ENCODE results near the genes CDKN1C and SLC22A18.

- PRO-cap: no peak
- RAMPAGE, long total RNA, 2 experiments: no peak in any of the 2 experiments
Measured at GRCh38 chr11:2811505-2812161, 73.9 kb downstream of the CDKN1C start.

DNA sequence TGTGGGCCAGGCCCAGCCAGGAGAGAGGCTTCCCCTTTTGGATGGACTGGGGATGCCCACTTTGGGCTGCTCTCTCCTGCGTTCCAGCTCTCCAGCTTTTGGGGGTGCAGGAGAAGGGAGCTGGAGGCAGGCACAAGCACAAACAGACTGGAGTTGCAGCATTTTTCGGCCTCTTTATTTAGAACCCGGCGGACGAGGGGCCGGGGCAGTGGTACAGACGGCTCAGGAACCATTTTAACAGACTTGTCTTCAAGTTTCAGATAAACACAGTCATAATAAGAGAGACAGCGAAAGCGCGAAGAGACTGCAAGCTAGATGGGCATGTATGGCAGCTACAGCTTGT is 2.5 kb downstream of the CDKN1C start:
- PRO-cap: no peak
- RAMPAGE, long total RNA, 2 experiments: no peak in any of the 2 experiments

- PRO-cap: bidirectional peak, plus-strand start at chr11:2885984, minus-strand start at chr11:2885773; unidirectional peak, plus-strand start at chr11:2886181
- RAMPAGE, long total RNA, 2 experiments: start-site peak on the minus strand in 2 of 2 experiments, at chr11:2885771-2885775 at its widest, 56 to 93 reads per replicate
Measured at GRCh38 chr11:2885487-2886533, at the start of gene CDKN1C. Gene CDKN1C (minus strand): TSS chr11:2885775.

GRCh38 chr11:2901802-2903005 is at the start of gene SLC22A18:
Gene SLC22A18 (plus strand): TSS chr11:2902278.
- PRO-cap: bidirectional peak, plus-strand start at chr11:2902282, minus-strand start at chr11:2902192; bidirectional peak, plus-strand start at chr11:2902726, minus-strand start at chr11:2902599
- RAMPAGE, long total RNA, 2 experiments: start-site peak on the plus strand in 2 of 2 experiments, at chr11:2902275-2902732 at its widest, 20 to 76 reads per replicate

DNA sequence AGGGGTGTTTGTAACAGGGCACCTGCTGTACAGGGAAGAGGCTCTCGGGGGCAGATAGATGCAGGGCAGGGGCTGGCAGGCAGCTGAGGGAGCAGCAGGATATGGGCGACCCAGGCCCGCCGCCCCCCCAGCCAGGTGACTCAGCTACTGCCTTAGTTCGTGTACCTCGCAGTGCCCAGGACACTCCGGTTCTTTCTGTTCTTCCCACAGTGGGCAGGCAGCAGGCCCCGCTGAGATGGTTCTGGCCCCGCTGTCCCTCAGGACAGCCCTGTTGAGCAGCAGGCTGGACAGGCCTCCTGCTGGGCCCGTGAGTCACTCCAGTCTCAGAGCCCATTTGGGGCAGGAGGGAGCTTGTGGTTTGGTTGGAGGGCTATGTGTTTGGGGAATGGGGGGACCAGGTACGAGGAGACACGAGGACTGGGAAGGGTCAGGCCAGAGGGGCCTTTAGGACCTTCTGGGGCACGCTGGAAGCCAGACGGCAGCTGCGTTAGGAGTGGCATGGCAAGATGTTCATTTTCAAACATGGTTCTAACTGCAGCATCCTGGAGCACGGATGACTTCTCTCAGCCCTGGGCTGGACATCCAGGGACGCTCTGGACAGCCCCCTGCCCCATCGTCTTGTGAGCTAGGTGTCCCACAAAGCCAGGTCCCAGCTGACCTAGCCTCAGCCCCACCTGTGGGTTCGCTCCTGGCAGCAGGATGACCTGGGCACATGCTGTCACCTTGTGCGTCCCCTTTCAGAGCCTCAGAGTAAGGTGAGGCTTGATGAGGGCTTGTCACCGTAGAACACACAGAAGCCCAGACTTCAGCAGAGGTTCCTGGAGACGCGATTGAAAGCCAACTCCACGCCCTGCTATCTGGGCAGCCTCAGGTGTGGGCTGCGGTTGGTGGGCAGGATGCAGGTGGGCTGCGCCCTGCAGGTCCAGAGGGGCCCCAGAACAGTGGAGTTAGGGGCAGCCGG is 11.3 kb downstream of the SLC22A18 start:
- PRO-cap: no peak
- RAMPAGE, long total RNA, 2 experiments: no peak in any of the 2 experiments

- PRO-cap: no peak
- RAMPAGE, long total RNA, 2 experiments: no peak in any of the 2 experiments
Measured at GRCh38 chr11:2938828-2939247, 9.6 kb upstream of the PHLDA2 start.

- PRO-cap: unidirectional peak, minus-strand start at chr11:3004031
- RAMPAGE, long total RNA, 2 experiments: no peak in any of the 2 experiments
Measured at GRCh38 chr11:3003828-3004520, 11.8 kb upstream of the NAP1L4 start.

DNA sequence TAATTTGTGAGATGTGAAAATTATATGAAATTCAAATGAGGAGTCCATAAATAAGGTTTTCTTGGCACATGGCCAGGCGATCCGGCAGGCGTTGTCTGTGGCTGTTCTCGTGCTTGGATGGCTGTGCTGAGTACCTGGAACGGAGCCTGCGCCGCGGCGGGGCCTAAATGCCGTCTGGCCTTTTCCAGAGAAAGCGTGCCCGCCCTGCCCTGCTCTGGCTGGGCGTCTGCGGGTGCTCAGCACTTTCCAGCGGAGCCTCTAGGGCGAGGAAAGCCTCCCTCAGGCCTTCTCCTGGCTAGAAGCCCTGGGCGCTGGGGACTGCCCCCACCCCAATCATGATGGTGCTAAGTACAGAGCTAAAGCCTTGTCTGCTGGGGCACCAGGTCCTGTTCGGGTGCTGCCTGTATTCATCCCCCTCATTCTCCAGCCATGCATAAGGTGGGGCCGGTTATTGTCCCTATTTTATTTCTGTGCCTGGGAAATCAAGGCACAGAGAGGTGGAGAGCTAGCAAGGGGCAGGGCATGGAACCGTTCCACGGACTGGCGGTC is 41.7 kb downstream of the OSBPL5 start:
- PRO-cap: no peak
- RAMPAGE, long total RNA, 2 experiments: no peak in any of the 2 experiments

GRCh38 chr11:3153265-3153886 is 11.7 kb downstream of the OSBPL5 start:
- PRO-cap: no peak
- RAMPAGE, long total RNA, 2 experiments: no peak in any of the 2 experiments

DNA sequence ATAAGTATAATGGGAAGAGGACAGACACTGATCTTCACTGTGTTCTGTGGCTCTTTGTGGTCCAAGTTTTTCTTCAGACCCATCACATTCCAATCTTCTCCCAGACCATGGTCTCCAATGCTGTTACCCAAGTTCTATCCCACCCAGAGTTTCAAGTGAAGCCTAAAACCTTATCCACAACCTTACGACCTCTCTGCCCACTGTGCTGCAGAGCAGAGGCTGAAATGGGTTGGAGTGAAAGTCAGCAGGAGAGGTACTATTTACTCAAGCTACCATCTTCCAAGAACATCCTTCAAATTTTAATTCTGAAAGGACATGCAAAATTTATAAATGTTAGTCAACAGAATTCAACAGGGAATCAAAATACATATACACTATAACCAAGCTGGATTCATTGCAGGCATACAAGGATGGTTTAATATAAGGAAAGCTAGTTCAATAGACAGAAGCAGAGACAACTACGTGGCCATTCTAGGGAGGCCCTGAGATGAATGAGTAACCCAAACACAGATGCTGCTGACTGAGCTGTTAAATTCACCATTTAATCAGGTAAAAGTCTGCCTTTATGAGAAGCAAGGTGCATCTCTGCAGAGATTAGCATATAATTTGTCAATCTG is 6.9 kb upstream of the ZNF195 start:
- PRO-cap: no peak
- RAMPAGE, long total RNA, 2 experiments: no peak in any of the 2 experiments

DNA sequence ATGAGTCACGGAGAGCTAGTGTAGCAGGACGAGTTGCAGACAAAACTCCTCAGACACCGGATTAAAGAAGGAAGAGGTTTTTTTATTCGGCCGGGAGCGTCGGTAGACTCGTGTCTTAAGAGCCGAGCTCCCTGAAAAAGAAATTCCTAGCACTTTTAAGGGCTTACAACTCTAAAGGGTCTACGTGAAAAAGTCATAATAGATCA is 94.5 kb upstream of the ZNF195 start:
- PRO-cap: no peak
- RAMPAGE, long total RNA, 2 experiments: no peak in any of the 2 experiments

DNA sequence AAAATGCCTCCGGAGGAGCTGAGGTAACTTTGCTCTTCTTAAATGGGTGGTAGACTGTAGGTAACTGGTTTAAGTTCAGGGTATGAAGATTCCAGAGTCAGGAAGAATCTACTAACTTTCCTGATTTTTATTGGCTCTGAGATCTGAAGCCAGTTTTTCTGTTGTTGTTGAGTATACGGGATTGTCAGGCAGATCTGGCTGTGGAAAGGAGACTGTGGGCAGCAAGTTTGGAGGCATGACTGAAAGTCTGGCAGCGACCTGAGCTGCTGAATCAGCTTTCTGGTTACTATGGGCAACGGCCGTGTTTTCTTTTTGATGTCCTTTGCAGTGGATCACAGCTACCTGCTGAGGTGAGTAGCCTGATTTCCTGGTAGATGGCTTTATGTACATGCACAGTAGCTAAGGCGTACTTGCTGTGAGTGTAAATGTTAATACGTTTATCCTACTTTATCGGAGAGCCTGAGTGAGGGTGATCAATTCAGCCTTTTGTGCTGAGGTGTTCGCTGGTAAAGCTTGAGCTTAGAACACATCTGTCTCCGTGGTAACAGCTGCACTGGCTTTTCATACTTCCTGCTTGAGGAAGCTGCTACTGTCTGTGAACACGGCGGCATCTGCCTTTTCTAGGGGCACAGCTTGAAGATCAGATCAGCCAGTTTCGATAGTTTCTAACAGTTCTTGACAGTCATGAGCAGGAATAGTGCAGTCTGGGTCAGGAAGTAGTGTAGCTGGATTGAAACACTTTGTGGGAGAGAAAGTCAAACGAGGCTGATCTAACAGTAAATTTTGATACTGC is 129.7 kb downstream of the ART5 start:
- PRO-cap: no peak
- RAMPAGE, long total RNA, 2 experiments: no peak in any of the 2 experiments

GRCh38 chr11:3791274-3791704 is 6.1 kb downstream of the NUP98 start:
- PRO-cap: no peak
- RAMPAGE, long total RNA, 2 experiments: no peak in any of the 2 experiments

GRCh38 chr11:3810929-3811264 is 2.5 kb downstream of the PGAP2 start:
- PRO-cap: no peak
- RAMPAGE, long total RNA, 2 experiments: no peak in any of the 2 experiments

GRCh38 chr11:3827336-3828418 is 13.1 kb downstream of the RHOG start:
- PRO-cap: no peak
- RAMPAGE, long total RNA, 2 experiments: no peak in any of the 2 experiments

DNA sequence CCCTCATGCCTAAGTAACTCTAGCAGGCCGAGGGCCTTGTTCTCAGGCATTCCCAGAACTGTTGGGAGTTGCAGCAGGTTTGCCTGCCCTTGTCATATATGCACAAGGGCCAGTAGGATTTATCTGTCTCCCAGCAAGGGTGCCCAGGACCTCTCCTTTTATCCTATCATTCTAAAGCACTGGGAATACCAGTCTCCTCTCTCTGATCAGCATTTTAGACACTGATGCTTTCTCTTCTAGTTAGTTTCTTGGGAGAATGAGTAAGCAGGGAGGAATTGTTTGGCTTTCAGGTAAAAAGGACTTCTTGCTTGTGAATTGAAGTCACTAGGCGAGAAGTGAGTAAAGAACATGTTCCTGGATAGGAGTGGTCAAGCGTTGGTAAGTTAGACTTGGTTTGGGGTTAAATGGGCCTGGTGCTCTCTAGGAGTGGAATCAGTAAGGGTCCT is 22.2 kb downstream of the STIM1 start:
- PRO-cap: no peak
- RAMPAGE, long total RNA, 2 experiments: no peak in any of the 2 experiments

- PRO-cap: no peak
- RAMPAGE, long total RNA, 2 experiments: no peak in any of the 2 experiments
Measured at GRCh38 chr11:3880565-3881147, 25.2 kb downstream of the STIM1 start.

DNA sequence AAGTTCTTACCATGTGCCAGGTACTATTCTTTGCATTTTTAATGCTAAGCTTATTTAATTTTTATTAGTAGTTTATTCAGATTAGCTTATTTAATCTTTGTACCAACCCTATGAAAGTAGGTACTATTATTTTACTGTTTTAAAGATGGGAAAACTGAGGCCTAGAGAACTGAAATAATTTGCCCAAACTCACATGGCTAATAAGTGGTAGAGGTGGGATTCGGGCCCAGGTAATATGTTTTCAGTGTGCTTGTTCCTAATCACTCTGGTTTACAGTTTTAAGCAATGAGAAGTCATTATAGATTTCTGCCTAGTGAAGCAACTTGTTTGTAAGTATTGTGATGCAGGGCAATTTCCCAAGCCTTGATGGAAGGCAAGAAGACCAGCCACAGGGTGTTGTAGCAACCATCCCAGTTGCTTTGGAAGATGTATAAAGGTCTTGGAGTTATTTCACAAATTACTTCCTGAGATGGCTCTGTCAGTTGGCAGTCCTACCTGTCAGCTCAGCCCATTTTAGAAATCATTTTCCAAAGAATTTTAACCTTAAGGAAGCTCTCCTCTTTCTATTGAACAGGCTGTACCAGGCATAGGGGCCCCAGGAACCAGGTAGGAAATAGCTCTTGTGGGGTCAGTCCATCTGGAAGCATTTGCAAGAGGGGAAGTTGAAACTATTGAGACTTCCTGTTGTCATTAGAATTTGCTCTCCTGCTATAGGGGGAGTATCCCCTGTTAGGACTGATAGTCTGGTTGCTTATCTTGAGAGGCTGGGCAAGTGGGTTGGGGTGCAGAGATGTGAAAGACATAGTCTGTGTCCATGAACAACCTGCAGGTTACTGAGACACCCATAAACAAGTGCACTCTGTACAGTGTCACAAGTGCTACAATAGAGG is 47.8 kb downstream of the STIM1 start:
- PRO-cap: no peak
- RAMPAGE, long total RNA, 2 experiments: no peak in any of the 2 experiments

DNA sequence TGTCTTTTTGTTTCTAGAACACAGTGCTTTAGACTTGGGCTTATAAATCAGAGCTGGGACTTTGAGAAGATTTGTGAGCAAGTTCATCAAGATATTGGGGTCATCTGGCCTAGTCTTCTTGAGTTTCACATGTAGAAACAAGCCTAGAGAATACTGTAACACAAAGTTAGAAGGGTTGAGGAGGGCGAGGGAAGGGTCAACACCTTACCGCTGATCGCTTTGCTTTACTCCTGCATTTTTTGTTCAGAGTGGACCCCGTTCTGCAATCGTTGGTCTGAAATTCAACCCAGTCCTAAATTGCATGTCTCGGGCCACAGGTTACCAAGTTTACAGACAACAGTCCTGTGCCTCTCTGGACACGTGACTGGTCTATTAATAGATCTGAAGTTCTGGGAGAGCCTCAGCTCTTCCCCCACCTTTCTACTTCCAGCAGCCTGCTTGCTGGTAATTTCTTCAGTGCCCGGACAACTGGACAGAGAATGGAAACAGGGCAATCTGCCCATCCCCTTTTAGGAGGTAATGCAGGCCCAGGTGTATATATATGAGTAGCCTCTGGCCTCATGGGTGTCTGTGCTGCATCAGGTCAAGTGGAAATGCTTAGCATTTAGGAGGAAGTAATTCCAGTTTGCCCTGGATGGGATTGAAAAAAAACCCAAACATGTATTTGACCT is 74.2 kb downstream of the STIM1 start:
- PRO-cap: no peak
- RAMPAGE, long total RNA, 2 experiments: no peak in any of the 2 experiments

- PRO-cap: no peak
- RAMPAGE, long total RNA, 2 experiments: no peak in any of the 2 experiments
Measured at GRCh38 chr11:3989219-3989658, 105.4 kb upstream of the RRM1 start.